GM23338 (cell line): ENCODE measurements around a stretch of chr2.

DNA sequence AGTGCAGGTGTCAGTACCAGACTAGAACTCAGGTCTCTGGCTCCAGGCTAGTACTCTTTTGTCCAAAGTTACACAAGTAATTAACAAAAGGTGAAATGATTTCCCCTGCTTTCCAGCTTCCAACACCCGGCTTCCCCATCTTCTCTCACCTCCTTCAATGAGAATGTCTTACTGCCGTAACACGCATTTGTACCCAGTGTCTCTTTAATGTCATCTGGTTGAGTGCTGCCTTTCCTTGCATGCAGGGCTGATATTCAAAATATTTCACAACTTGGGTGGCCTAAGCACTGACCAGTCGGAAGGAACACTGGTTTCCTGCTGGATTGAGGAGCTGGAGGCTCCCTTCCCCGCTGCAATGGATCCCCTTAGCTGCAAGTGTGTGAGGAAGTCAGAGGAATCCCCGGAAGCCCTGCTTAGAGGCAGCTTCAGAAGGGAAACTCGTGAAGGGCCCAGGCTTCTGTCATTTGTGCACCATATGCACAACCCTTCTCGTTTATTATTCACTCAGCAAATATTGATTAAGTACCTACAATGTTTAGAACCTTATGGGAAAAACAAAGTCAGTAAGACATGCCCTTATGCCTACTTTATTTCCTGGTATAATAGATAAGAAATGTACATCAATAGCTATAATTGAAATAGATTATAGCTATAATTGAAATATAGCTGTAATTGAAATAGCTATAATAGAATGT, 33.2 kb upstream of the SP3 start:
- PRO-cap = no peak
- RAMPAGE, long total RNA = no peak

DNA sequence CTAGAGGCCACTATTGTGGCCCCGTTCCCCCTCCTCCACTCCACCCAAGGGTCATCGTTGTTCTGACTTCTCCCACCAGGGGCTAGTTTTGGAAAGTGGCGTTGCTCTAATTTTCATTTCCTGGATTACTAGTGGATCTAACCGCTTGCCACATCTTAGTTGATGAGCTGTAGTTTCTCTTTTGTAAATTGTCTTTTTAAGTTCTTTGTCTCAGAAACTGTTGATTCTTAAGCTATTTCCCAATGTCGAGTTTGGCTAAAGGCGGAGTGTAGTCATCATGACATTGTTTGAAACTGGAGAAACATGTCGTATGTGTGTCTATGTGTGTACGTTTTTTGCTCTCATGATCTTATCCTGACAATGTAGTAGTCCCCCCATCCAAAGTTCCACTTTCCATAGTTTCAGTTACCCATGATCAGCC, 70.9 kb upstream of the SP3 start:
- PRO-cap = no peak
- RAMPAGE, long total RNA = no peak

DNA sequence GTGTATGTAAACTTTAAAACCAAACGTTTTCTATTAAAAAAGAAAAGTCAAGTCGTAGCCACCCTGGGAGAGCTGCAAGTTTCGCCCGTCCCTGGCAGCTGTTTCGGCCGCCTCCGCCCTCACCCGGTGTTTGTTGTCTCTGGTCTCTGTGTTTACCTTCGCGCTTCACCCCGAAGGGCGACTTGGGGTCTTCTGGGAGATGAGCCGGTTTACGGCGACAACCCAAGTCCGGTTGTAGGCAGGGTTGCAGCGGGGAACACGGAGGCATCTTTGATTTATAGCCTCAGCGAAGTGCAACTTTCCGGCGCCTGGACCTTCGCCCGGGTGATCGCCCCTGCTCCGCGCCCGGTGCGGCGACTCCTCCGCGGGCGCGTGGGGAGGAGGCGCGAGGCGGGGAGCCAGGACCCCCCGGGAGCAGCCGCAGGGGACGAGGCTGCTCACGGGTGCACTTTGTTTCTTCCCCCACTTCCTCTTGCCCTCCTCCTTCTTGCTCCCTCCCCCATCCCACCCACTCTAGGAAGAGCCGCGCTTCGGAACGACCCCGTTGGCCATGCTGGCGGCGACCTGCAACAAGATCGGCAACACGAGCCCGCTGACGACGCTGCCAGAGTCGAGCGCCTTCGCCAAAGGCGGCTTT, 954 bp downstream of the SP9 start:
- PRO-cap = no peak
- RAMPAGE, long total RNA = no peak

- PRO-cap = no peak
- RAMPAGE, long total RNA = no peak
Observed at GRCh38 chr2:174336227-174337201, 1.8 kb downstream of the SP9 start.

GRCh38 chr2:174373648-174374349, 21.7 kb downstream of the CIR1 start:
- PRO-cap = no peak
- RAMPAGE, long total RNA = no peak

GRCh38 chr2:174396064-174396564, 584 bp downstream of the SCRN3 start:
- PRO-cap = no peak
- RAMPAGE, long total RNA = no peak

DNA sequence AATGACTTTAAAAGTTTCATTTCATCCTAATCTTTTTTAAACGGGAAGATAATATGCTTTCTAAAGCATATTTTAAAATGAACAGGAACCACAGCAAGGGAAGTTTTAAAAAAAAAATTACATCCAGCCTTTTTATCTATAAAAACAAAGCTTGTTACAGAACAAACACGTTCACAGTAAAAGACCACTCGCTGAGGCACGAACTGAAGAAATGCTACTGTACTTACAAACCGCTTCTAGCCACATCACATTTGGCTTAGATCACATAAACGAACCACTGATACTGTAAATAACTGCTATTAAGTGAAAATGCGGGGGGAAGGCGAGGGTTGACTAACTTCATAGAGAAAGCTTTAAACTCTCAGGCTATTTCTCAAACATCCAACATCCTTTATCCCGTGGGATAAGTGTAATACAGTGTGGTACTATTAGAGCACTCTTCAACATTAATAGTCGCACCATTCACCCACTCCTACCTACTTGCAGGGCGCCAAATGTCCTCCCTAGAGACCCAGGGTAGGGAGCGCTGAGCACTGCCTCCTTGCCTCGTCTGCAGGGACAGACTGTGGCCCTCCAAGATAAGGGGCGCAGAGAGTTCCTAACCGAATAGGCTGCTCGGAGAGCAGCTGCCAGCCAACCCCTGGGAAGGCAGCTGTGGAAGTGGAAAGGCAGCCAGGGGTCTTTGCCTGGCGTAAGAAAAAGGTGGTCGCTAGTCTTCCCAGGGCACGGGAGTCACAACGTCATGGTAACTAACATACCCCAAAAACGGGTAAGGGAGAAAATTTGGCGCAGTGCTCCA, 926 bp downstream of the GPR155 start:
- PRO-cap = bidirectional peak, plus-strand start outside the sequence, minus-strand start at position 554 of the sequence
- RAMPAGE, long total RNA = no peak

- PRO-cap = no peak
- RAMPAGE, long total RNA = no peak
Observed at GRCh38 chr2:174633167-174634055, 35.8 kb upstream of the WIPF1 start.

- PRO-cap = no peak
- RAMPAGE, long total RNA = no peak
Observed at GRCh38 chr2:174662909-174663343, 65.3 kb upstream of the WIPF1 start.

DNA sequence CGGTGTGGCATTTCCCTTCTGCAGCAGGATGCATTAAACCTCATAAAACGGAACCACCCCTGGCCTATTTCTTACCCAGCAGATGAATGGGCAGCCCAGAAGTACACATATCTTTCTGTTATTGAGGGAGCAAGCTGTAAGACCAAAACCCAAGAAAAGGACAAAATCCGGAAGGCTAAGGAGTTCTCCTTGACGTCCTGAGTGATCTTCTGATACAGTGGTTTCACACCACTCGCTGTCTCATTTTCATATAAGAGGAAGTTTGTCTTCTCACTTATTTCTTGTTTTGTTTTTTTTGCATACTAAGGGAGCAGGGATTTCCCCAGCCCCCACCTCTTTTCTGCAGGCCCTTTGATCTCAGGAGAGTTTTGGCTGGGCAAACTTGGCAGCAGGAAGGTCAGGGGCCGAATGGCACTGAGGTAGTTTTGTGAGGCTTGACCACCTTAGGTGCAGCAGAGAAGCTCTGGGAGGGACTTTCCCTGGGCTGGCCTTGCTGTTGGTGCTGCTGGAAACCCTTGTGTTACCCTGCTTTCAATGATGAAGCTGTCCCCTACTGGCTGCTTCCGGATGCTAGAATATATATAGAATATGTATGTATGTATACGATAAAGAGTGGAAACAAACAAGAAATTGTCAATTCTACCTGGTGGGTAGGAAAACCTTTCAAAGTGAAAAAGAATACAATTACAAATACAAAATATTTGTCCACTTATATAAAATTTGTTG, 13.3 kb downstream of the CHRNA1 start:
- PRO-cap = no peak
- RAMPAGE, long total RNA = no peak

- PRO-cap = no peak
- RAMPAGE, long total RNA = no peak
Observed at GRCh38 chr2:175178030-175178973, 3.2 kb downstream of the ATP5MC3 start.

DNA sequence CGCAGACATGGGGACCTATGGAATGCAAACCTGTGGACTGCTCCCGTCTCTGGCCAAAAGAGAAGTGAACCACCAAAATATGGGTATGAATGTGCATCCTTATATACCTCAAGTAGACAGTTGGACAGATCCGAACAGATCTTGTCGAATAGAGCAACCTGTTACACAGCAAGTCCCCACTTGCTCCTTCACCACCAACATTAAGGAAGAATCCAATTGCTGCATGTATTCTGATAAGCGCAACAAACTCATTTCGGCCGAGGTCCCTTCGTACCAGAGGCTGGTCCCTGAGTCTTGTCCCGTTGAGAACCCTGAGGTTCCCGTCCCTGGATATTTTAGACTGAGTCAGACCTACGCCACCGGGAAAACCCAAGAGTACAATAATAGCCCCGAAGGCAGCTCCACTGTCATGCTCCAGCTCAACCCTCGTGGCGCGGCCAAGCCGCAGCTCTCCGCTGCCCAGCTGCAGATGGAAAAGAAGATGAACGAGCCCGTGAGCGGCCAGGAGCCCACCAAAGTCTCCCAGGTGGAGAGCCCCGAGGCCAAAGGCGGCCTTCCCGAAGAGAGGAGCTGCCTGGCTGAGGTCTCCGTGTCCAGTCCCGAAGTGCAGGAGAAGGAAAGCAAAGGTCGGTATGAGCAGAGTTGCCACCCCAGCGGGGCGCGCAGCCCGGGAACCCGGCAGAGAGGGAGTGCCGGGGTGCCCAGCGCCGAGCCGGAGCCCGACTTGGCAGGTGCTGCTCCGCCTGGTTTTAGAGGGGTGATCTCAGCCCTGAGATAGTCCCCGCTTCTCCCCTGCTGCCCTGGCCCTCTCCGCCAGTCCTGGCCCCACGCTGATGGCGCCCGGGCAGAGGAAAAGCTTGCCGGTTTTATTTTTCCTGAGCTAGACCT, 619 bp downstream of the HOXD10 start:
- PRO-cap = no peak
- RAMPAGE, long total RNA = no peak

DNA sequence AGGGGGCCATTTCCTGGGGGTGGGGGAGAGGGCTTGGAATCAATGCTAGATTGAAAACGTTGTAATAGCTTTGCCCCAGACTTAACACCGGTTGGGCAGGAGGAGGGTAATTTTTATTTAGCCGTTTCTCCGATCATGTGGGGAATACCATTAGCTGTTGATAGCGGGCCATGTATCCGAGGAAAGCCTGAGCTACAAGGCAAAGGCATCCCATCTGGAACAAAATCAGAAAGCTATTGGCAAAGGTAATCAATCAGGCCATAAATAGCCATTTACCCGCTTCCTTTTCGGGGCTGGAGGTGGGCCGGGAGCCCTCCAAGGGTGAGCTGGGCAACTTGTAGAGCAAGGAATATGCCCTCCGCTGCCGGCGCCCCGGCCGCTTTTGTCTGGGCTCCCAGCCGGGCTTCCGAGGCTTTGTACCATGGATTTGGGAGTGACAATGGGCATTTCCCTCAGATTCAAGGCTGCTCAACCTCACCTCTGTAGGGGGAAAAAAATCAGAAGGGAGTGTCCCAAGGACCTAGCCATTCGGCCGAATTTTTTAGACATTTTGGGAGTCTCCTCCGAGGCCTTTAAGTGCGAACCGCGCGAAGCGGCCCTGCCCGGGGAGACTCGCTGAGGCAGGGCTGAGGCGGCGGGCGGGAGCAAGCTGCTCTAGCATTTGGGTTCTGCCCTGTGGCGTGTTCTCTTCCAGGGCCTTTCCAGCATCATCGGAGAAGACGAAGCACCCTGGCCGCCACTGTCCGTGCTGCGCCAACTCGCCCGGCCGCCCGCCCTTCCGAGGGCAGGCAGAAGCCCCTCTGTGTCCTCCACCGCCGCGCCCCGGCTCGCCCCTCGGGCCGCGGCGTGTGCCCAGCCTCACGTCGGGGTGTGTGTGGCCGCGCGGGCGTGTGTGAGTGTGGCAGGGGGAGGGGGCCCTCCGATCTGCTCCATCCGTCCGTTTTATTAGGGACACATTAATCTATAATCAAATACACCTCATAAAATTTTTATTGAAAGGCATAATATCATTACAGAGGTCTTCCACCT, 1.0 kb upstream of the HOXD9 start:
- PRO-cap = no peak
- RAMPAGE, long total RNA = no peak

DNA sequence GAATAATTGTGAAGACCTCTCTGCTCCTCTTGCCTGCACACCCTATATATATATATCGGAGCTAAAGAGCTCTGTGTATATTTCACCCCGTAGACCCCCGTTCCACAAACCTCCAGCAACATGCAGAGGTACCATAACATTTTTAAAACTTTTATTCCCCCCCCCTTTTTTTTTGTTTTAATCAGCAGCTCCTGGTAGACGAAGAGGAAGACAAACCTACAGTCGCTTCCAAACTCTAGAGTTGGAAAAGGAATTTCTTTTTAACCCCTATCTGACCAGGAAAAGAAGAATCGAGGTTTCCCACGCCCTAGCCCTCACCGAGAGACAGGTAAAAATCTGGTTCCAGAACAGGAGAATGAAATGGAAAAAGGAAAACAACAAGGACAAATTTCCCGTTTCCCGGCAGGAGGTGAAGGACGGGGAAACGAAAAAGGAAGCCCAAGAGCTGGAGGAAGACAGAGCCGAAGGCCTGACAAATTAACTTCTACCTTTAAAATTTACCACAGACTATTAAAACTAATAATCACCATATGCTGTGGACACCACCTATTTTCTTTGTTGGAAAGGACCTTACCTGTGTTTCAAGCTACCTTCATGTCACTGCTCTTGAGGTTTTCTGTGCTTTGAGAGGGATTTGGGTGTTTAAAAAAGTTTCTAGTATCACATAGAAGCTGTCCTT, 1.8 kb downstream of the HOXD8 start:
- PRO-cap = no peak
- RAMPAGE, long total RNA = no peak

- PRO-cap = no peak
- RAMPAGE, long total RNA = no peak
Observed at GRCh38 chr2:176170448-176171040, 13.4 kb downstream of the HOXD3 start.

DNA sequence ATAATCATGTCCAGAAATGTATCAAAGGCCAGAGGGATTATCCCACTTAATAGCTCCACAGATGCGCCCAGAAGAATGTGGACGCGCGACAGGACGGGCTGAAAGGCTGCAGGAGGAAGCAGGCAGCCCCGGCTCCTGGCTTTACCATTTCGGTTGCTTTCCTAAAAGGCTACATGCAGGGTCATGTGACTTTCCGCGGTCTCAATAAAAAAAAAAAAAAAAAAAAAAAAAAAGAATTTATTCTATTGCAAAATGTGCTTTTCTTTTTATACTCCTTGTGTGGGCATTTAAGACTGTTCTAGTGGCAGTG, 369.5 kb downstream of the MTX2 start:
- PRO-cap = no peak
- RAMPAGE, long total RNA = no peak

DNA sequence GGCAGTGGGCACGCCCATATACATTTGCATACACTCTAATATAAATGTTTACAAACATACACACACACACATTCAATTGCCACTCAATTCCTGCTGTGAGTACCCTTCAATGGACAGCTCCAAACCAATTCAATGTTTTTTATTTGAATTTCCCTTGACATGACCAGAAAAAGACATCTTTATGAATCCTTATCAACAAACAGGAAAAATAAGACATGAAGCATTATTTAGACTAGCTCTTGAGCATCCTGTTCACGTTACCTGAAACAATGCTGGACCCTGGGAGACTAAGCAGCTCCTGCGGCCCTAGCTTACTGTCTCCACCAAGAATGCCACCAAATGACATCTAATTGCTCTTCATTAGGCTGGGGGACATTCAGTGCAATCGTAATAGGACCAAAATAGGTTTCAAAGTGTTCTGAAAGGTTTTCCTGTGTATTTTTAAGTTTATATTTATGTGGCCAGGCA, 25.6 kb downstream of the NFE2L2 start:
- PRO-cap = no peak
- RAMPAGE, long total RNA = no peak

- PRO-cap = no peak
- RAMPAGE, long total RNA = no peak
Observed at GRCh38 chr2:177243105-177243471, 21.4 kb downstream of the NFE2L2 start.

GRCh38 chr2:177257775-177258868, 6.4 kb downstream of the NFE2L2 start:
- PRO-cap = no peak
- RAMPAGE, long total RNA = no peak

- PRO-cap = bidirectional peak, plus-strand start at chr2:178193988, minus-strand start at chr2:178193953; bidirectional peak, plus-strand start at chr2:178194120, minus-strand start at chr2:178194093; bidirectional peak, plus-strand start at chr2:178194512, minus-strand start at chr2:178194391
- RAMPAGE, long total RNA = no peak
Observed at GRCh38 chr2:178193446-178194466, 556 bp upstream of the OSBPL6 start.